Cardiac muscle cell (in vitro differentiated cells and primary cell): ENCODE measurements around a stretch of chr7.

DNA sequence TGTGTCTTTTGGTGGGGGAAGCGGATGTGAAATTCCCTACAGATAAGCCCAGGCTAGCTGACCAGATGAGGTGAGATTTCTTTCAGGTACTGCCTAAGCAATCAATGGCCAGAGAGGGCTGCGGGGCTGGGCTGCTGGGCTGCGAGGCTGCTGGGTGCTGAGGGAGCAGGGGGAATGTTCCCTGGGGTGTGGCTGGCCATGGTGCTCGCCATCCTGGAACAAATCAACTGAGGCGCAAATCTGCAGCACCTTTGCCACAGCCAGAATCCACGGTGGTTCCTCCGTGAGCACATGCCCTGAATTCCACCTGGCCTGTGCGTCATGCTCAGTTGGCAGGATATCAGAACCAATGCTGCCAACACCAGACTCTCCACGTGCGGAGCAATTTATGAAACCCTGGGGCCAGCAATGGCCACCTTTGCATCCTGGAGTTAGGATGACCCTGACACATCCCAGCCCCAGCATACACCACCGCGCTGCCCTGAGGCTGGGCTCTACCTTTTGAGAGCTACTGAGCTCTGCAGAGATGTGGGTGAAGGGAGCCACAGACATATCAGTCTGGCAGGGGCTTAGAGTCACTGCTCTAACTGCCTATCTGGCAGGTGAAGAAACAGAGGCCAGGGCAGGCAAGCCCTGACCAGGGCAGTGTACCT, 42.1 kb downstream of the SYPL1 start:
- RAMPAGE, long total RNA: no peak
- RRBS: no CpG with 5 or more reads among the region's 12 CpGs

GRCh38 chr7:106080128-106080904, 31.8 kb downstream of the SYPL1 start:
- RAMPAGE, long total RNA: no peak
- RRBS: no CpG with 5 or more reads among the region's 8 CpGs

DNA sequence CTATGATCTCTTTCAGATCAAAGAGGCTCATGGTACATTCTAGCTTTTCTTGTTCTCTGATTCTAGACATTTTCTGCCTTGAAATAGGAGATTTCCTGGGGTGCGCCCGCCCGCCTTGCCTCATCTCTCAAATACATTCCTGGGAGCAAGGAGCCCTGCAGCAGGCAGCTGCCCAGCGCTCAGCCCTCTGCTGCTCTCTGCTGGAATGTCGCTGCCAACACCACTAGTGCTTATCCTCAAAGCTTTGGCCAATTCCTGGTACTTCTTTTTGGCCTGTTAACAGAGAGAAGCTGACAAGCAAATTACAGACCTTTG, 41.7 kb upstream of the SYPL1 start:
- RAMPAGE, long total RNA: no peak
- RRBS: no CpG with 5 or more reads among the region's 5 CpGs

- RAMPAGE, long total RNA: no peak
- RRBS: 0% methylated on average over 3 of the region's 12 CpGs
Observed at GRCh38 chr7:106176340-106177186, 64.5 kb upstream of the SYPL1 start.

DNA sequence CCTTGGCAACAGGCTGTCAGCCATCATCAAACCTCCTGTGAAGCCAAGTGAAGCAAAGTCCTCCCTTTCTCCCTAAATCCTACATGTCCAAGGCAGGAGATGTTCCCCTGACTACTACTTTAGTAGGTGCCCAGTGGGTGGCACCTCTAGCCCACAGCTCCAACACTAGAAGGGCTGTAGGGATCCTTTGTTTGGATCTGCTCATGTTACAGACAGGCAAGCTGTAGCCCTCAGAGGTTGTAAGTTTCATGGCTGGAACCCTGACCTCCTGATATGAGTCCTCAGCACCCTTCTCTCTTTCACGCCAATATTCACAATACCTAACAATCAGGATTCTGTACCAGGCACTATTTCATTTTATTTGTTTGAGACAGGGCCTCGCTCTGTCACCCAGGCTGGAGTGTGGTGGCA, 66.6 kb upstream of the SYPL1 start:
- RAMPAGE, long total RNA: no peak
- RRBS: no CpG with 5 or more reads among the region's 2 CpGs

DNA sequence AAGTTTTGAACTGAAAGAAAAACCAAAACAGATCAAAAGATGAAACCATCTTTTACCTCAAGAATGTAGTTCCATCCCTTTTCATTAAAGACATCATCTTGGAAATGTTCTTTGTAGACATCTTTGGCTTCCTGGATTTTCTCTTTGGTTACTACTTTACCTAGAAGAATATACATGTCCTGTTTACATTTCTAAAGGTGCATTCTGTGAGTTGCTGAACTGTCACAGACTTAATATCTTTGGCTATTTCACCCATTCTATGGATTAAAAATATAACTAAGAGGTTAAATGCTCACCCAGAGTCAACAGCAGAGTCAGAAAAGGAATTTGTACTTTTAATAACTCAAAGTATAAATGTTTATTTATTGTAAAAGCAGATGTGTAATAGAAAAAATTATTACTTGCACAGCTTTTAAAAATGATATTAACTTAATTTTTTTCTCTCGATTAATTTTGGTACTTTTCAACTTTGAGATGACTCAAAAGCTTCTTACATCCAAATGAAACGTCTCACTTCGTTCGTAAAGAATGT, 9.8 kb downstream of the NAMPT start:
- RAMPAGE, long total RNA: no peak
- RRBS: no CpG with 5 or more reads among the region's 4 CpGs

DNA sequence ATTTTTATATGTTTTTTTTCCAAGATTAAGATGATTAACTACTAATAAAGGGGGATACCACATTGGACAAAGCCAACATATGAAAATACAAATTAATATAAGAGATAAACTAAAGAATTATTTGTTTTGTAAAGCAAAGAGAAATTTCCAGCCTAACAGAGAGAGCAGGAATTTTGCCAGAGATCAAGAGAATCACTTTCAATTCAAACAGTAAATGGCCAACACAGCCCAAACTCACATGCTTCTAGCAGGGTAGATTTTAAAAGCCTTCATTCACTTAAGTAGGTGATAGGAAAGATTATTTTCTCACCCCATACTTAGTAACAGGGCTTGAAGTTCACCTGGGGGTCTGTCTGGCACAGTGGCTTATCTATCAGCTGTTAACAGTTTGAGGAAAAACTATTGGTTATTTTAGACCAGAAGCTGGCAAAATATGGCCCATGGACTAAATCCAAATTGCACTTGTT, 129.4 kb upstream of the NAMPT start:
- RAMPAGE, long total RNA: no peak

GRCh38 chr7:106459660-106460068, 174.9 kb upstream of the NAMPT start:
- RAMPAGE, long total RNA: no peak
- RRBS: 96% methylated on average over 1 of the region's 5 CpGs

- RAMPAGE, long total RNA: no peak
- RRBS: no CpG with 5 or more reads among the region's 1 CpG
Observed at GRCh38 chr7:106484475-106484846, 176.5 kb downstream of the CCDC71L start.

DNA sequence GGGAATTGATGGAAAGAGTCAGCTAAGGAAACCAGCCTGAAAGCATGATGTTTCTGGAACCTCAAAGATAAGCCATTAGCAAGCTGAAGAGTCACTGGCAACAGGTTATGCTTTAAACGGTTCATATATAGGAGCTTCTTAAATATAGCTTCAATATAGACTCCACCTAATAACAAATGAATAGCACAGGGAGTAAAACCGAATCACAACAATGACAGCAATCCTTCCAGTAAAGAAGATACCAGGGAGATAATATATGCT, 20.4 kb downstream of the CCDC71L start:
- RAMPAGE, long total RNA: no peak
- RRBS: no CpG with 5 or more reads among the region's 2 CpGs

DNA sequence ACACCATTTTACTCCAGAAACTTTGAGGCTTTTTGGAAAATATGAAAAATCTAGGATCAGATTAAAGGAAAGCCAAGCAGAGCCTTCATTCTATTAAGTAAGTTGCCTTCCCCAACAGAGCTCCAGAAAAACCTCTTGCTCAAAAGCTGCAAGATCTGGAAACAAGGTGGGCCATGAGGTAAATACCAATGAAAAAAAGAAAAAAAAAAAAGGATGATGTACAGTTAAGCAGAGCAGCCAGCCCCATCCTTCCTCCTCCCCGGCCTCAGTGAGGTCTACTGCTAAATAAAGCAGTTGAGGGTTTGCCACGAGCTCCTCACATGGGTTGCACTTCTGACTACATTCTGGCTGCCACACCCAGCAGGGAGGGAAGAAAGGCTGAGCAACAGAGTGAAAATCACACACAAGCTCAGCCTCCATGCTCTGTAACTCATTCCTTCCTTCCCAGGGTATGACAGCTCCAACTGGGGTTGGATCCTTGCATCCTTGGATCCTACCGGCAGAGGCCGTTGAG, 53.2 kb upstream of the PIK3CG start:
- RAMPAGE, long total RNA: no peak
- RRBS: no CpG with 5 or more reads among the region's 4 CpGs

GRCh38 chr7:107167984-107168856, 583 bp upstream of the HBP1 start:
- RAMPAGE, long total RNA: no peak
- RRBS: 4% methylated on average over 6 of the region's 33 CpGs

GRCh38 chr7:107174158-107174851, 5.5 kb downstream of the HBP1 start:
- RAMPAGE, long total RNA: no peak
- RRBS: no CpG with 5 or more reads among the region's 5 CpGs

- RAMPAGE, long total RNA: no peak
- RRBS: no CpG with 5 or more reads among the region's 4 CpGs
Observed at GRCh38 chr7:107286860-107287527, 118.2 kb downstream of the HBP1 start.

- RAMPAGE, long total RNA: no peak
- RRBS: no CpG with 5 or more reads among the region's 4 CpGs
Observed at GRCh38 chr7:107596851-107597430, 16.9 kb downstream of the BCAP29 start.

GRCh38 chr7:107608860-107609444, 28.9 kb downstream of the BCAP29 start:
- RAMPAGE, long total RNA: no peak
- RRBS: no CpG with 5 or more reads among the region's 5 CpGs

DNA sequence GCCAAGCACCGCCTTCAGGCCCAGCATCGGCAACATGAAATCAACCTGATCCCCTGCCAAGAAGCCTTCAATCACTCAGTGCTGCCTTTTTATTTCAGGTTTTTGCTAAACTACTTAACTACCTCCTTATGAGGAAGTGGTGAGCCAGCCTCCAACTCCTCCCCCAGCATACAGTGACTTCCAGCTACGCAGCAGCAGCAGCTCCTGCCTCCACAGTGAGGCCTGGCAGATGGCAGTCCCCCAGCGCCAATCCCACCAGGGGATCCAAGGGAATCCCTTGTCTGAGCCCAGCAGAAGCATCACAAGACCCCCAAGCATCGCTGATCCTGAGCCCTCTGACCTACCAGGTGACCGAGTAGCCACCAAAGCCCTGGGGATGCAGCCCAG, 31.9 kb upstream of the SLC26A4 start:
- RAMPAGE, long total RNA: no peak
- RRBS: no CpG with 5 or more reads among the region's 6 CpGs

DNA sequence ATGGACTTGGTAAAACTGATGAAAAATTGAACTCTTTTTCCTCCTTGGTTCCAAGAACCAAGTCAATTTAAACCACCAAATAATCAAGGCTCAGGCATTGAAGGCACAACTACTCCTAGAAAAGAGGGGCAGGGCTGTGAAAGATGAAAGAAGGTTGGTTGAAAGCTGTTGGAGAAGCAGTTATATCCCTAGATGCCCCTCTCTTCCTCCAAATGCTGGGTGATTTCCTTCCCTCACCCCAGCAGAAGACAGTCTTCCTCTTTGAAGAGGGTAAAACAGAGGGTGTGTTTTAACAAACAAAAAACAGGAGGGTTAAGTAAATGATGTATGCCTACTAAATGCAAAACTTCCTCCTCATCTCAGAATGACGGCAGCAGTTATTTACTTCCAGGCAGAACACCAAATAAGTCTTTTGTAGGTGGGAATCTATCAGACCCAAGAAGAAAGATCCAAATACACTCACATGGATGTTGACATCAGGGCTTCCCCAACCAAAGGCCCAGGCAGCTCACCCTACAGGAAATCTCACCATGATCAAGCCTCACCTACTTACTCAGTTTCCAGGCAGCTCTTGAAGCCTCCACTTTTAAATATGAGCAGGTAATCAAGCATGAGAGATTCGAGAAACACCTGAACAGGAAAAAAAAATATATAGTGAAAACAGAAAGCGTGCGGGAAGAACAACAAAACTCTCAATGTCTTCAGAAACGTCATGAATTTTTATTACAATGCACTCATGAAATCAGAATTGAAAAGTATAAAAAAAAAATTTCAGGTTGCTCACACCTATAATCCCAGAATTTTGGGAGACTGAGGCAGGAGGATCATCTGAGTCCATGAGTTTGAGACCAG, 27.1 kb upstream of the SLC26A4 start:
- RAMPAGE, long total RNA: no peak
- RRBS: no CpG with 5 or more reads among the region's 5 CpGs

DNA sequence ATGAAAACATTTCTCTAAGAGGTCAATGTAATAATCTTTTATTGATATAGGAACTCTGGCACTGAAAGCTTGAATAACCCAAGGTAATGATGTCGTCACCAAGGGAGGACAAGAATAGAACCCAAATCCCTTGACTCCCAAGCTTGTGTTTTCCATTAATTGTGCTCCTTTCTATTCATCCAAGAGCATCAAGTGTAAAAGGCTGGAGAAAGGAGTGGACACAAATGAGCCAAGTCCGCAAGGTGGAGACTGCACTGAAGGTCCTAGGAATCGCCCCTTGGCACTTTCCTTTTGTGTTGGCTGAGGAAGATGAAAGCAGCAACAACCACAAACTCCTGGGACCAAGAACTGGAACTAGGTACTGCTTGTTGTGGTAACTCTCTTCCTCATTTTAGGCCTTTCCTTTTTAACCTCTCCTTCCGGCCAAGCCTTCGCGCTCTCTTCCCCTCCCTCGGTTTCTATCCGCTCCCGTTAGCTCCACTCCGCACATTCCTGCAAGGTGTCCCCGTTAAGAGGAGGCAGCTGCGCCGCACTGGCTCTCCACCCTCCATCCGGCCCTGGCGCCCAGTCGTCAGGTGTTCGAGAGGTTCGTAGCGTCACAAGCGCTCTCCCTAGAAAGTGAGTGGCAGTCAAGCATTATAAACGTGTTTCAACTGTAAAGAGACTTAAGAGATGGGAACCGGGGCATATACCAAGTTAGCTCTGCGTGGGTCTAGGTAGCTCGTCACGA, 984 bp upstream of the CBLL1 start:
- RAMPAGE, long total RNA: no peak
- RRBS: 2% methylated on average over 3 of the region's 25 CpGs

DNA sequence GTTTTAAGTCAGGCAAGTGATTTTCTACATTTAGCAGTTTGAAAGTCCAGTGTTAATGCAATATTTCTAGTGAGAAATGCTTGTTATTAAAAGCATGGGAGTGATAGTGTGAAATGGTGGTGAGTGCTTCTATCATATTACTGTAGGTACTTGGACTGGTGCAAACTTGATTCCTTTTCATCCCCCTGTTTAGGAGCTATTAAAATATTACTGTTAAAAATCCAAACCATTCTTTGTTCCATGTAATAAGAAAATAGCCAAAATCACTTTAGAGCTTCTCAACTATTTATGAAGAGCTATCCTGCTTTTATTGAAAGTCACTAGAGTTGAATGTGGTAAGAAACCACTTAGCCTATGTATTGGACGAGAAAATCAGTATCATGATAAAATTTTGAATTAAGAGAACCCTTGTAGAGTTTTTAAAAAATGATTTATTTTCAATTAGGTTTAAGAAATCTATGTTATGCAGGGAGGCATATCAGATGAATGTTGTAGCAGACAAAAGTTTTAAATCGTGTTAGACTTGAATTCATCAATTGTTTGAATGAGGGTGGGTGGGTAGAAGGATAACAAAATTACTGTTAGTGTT, 17.1 kb downstream of the CBLL1 start:
- RAMPAGE, long total RNA: no peak
- RRBS: no CpG with 5 or more reads among the region's 2 CpGs